Amniotic epithelial cell (primary cell): ENCODE measurements around the genes CPSF4, CYP3A4 and CYP3A43.

DNA sequence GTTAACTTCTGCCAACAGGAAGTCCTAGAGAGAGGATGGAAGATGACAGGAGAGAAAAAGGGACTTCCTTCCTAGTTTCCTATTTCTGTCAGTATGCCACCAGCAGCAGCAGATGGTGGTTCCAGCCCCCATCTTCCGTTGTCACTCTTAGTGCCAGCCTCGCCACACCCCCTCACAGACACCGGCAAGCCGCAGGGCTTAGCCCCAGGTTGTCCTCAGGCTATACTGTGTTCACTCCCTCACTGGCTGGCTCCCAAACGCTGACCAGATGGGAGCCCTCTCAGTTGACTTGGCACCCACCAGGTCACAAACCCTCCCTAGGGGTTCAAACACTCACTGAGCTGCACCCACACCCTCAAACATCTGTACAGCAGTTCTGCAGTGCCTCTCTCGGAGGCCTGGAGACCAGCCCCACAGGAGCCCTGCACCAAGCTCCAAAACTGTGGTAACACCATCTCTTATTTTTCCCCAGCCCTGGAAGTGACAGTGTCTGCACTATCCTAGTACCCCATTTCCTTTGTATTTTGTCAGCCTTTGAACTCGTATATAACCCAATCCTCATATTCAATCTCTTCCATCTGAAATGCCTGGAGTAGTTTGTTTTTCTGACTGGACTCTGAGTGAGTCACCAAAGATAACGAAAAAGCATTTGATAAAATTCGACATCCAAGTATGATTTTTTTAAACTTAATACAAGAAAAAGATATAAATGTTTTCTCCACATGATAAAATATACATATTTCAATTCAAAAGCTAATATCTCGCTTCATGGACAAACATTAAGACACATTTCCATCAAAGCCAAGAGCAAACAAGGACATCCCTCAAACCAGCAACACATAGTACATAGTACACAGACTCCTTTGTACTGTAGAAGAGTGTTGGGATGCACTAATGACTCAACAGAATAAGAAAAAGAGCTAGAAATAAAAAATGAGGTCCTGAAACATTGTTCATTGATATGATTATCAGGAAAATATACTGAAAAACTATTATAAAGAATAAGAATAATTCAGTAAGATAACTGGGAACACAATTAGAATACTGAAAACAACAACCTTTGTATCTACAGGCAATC is 34.5 kb downstream of the SMURF1 start:
- RRBS = no CpG with 5 or more reads among the region's 10 CpGs

DNA sequence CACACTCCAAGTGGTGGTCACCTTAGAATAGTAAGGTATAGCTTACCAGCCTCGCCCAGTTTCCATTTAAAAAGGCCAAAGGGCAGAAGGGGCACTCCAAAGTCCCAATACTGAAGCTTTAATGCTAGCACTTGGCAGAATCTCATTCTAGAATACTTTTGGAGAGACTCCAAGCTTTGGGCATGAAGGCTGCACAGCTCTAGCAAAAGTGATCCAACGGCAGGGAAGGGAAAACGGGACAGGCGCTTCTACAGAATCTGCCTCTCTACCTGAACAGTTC is 19.7 kb downstream of the SMURF1 start:
- RRBS = no CpG with 5 or more reads among the region's 4 CpGs

DNA sequence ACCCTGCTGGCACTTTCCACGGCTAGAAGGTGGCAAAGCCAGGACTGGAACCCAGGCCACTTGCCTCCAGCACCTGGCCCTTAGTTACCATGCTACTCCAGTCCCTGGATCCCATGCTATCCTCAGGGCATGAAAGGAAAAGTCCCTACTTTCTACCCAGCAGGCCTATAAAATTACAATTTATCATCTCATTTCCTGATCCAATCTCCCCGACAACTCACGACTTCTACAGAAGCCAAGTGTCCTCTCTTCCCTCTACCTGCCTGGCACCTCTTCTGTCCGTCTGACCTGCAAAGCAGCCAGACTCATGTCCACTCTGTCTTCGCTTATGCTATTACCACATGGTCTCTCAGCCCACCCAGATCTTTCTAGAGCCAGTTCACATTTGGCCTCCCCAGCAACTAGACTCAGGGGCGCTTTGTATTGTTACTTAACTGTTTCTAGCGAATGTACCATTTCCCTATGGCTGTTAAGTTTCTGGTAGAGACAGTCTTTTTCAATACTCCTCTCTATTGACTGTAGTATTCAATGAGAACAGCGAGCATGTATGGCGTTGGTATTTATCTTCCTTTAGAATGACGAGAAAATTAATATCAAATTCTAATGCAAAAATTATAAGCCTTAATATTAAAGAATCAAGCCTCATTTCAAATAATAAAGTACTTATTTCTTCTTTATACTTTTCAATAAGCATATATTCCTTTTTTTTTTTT is 18.1 kb downstream of the SMURF1 start:
- RRBS = no CpG with 5 or more reads among the region's 10 CpGs

GRCh38 chr7:99314300-99314847 is 11.3 kb upstream of the ARPC1A start:
- RRBS = no CpG with 5 or more reads among the region's 11 CpGs

DNA sequence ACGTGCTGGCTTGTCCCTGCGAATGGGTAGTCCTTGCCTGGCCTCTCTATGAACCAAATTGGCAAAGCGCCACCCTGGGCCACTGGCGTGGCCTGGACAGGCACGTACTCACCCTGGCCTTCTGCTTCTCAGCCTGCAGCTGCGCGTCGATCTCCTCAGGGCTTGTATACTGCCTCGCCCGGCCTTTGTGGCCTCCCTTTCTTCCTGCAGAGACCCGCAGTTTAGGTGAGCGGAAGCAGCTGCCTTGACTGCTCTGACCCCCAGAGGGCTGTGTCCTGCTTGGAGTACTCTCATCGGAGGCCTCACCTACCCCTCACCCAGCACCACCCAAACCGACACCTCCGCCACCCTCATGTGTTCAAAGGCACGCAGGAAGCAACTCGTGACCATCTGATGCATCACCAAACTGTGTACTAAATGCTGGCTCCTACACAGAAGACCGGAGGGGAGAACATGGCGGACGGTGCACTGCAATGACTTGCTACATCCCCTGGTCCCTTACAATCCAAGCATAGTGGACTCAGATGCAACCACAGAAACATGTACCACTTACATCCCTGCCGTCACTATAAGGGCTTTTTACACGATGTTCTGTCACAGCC is 3.5 kb downstream of the PDAP1 start:
- RRBS = no CpG with 5 or more reads among the region's 22 CpGs

DNA sequence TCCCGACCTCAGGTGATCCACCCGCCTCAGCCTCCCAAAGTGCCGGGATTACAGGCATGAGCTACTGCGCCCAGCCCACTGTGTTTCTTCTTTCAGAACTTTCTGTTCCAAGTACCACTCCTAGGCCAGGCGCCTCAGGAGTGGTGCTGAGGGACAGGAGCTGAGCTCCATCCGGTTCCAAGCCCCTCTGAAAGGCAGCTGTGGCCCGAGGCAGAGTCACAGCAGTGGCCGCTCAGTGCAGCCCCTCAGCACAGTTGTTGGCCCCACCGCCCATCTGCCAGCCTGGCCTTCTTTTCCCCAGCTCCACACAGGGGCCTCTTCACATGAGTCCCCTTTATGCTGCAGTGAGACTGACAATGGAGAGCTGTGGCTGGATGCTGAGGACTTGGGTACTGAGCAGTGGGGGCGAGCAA is 9.4 kb downstream of the BUD31 start:
- RRBS = no CpG with 5 or more reads among the region's 10 CpGs

DNA sequence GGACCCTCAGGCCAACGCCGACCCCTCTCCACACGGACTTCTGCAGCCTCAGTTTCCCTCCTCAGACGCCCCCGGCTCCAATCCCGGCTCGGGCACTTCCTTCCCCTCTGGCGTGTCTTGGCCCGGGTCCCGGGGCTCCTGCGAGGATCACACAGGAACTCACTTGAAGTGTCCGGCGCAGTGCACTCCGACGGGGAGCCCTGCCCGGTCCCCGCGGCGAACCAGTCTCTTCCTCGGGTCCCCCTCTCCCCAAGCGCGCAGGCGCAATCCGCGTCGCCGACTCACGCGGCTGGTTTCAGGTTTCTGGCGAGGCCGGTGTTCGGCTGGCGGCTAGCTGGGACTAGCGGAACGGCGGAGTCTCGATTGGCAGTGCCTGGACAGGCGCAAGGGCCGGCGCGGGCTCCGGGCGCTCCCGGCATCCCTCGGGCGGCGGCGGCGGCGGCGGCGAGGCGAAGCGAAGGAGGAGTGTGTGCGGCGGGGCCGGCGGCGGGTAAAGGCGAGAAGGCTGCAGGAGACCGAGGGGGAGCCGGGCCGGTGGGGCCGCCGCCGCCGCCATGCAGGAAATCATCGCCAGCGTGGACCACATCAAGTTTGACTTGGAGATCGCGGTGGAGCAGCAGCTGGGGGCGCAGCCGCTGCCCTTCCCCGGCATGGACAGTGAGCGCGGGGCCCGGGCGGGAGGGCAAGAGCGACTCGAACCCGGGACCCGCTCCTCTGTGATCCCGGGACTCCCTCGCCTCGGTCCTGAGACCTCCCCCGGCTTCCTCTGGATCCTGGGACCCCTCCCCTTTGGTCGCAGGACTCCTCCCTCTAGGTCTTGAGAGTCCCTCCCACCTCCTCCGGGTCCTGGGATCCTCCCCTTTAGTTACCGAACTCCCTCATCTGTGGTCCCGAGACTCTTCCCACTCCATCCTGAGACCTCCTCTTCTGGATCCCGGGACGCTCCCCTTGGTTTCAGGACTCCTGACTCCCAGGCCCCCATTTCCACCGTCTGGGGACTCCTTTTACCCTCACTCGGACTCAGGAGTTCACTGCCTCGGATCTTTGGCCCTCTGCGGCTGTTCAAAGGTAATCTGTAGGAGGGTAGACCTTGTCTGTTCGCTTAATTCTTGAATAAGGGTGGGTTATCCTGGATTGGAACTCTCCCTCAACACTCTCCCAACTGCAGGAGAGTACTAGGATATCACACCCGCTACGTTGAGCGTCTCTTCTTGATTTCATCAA is at the start of gene CPSF4:
Gene CPSF4 (plus strand): TSS at position 415 of the 1,224 bp plus-strand sequence.
- RRBS = 3% methylated on average over 37 of the region's 100 CpGs

- RRBS = no CpG with 5 or more reads among the region's 29 CpGs
Measured at GRCh38 chr7:99455683-99456904, 9.9 kb downstream of the ATP5MF start.

GRCh38 chr7:99457563-99458638 is 8.1 kb downstream of the ATP5MF start:
- RRBS = 85% methylated on average over 5 of the region's 30 CpGs

DNA sequence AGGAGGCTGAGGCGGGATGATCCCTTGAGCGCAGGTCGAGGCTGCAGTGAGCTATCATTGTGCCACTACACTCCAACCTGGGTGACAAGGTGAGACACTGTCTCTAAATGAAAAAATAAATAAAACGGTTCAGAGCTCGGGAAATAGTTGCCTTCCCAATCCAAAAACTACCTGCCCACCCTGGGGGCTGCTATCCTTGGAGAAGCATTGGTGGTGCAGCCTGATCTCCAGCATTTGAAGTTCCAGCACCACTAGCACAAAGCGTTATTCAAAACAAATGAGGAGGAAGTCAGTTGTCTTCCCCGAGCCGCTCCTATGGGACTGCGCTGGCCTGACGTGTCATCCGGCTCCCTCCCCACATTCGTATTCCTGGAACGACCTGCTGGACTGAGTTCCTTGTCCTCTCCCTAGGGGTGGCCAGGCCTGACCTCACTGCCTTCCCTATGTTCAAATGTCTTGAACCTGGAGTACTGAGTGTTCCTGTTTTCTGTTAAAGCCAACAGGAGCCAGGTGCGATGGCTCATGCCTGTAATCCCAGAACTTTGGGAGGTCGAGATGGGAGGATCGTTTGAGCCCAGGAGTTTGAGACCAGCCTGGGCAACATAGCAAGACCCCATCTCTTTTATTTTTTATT is 2.4 kb upstream of the ZNF789 start:
- RRBS = no CpG with 5 or more reads among the region's 16 CpGs

DNA sequence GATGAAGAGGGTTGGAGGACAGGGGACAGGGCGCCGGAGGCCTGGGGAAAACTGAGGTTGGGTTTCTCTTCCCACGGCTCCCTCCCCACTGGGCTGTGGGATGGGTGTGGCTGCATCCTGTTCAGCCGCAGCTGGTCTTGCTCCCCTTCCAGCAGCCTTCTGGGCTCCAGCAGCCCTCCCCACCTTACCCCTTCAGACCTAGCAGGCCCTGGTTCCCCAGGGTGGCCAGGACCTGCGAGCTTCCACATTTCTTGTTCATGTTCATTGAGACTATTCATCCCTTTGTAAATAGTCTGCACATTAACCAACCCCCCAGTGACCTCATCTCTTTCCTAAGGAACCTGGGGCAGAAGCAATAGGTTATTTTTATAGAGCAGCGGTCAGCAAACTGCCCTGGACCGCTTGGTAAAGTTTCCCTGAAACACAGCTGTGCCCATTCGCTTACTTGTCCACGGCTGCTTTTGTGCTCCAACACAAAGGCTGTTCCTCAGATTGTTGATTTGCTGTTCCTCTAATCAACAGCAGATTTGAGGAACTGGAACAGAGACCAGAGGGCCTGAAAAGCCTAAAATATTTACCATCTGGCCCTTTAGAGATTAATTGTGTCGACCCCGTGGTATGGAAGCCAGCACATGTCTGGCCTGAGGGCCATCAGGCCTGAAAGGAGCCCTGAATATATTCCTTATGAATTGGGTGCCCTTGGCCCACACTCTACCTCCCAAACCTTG is 6.3 kb downstream of the ZNF789 start:
- RRBS = no CpG with 5 or more reads among the region's 11 CpGs

- RRBS = no CpG with 5 or more reads among the region's 16 CpGs
Measured at GRCh38 chr7:99658419-99659324, 21.1 kb downstream of the CYP3A5 start.

- RRBS = no CpG with 5 or more reads among the region's 3 CpGs
Measured at GRCh38 chr7:99660820-99661916, 18.6 kb downstream of the CYP3A5 start.

- RRBS = no CpG with 5 or more reads among the region's 10 CpGs
Measured at GRCh38 chr7:99672488-99673524, 7.0 kb downstream of the CYP3A5 start.

- RRBS = no CpG with 5 or more reads among the region's 5 CpGs
Measured at GRCh38 chr7:99694117-99695042, 14.6 kb upstream of the CYP3A5 start.

DNA sequence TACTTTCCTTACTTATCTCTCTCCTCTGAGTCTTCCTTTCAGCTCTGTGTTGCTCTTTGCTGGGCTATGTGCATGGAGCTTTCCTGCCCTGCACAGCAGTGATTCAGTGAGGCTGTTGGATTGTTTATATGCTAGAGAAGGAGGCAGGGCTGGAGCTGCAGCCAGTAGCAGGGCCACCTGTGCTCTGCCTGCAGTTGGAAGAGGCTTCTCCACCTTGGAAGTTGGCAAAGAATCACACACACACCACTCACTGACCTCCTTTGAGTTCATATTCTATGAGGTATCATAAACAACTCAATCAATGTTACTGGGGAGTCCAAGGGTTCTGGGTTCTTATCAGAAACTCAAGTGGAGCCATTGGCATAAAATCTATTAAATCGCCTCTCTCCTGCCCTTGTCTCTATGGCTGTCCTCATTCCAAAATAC is at the start of gene CYP3A4:
Gene CYP3A4 (minus strand): TSS at position 100 of the 426 bp plus-strand sequence.
- RRBS = no CpG with 5 or more reads among the region's 1 CpG

DNA sequence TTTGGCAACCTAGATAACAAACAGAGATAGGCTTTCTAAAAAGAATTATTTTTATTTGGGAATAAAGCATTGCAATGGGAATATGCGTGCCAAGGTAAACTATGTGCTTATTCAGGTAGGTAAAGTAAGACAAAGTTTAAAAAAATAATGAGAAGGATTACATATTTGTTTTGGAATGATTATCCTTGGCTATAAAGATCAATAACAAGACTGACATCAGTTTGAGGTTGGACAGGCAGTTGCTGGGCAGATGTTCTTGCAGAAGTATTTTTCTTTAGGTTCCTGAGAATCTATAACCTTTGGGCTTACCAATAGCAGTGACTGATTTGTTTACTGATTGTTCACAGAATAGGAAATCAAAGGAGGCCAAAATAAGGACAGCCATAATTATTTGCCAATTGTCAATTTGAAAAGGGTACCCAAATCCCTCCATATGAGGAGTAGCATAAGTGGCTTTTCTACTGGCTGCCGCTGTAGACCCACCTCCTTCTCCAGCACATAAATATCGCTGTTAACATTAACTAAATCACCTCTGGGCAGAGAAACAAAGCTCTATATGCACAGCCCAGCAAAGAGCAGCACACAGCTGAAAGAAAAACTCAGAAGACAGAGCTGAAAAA is at the start of gene CYP3A43:
Gene CYP3A43 (plus strand): TSS at position 529 of the 620 bp plus-strand sequence.
- RRBS = no CpG with 5 or more reads among the region's 3 CpGs

- RRBS = no CpG with 5 or more reads among the region's 1 CpG
Measured at GRCh38 chr7:99832904-99833215, 5.0 kb downstream of the CYP3A43 start.

DNA sequence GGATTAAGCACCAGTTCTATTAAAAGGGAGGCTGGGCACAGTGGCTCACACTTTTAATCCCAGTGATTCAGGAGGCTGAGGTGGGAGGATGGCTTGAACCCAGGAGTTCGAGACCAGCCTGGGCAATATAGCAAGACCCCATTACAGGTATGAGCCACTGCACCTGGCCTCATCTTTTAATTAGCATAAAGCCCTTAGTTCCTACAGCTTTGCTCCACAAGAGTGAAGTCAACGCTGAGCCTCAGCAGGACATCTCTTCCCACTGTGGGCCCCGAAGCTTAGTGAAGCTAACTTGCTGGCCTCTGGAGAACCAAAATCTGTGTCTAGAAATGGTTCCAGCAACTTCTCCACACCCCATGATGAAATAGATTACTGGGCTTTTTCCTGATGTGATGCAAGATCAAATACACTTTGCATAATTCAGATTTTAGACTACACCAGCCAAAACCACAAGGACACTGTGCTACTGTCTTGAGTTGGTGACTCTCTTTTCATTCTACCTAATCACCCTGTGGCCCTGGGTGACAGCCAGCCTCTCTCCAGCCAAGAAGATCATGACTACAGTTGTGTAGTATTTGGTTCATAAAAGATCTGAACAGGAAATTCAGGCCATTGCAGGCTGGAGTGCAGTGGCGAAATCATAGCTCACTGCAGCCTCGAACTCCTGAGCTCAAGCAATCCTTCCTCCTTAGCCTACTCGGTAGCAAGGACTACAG is 22.3 kb downstream of the AZGP1 start:
- RRBS = no CpG with 5 or more reads among the region's 6 CpGs